Metanephros (tissue), 2 donors: ENCODE measurements around a stretch of chr10.

- RAMPAGE, long total RNA, result no peak
Observed at GRCh38 chr10:112209776-112210120, 26.2 kb upstream of the GPAM start.

DNA sequence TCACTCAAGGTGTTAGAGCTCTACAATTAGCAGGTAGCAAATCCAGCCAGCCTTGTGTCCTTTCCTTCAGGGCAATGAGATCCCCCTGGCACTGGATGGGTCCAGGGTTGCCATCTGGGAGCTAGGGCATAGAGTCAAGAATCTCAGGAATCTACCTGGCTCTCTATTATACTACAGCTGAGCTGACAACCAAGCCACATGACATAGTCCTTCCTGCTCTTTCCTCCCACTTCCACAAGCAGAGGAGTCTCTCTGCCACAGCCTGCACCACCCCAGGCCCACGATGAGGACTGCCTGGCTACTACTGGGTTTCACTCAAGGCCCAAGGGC, 41.2 kb upstream of the TECTB start:
- RAMPAGE, long total RNA, result no peak

DNA sequence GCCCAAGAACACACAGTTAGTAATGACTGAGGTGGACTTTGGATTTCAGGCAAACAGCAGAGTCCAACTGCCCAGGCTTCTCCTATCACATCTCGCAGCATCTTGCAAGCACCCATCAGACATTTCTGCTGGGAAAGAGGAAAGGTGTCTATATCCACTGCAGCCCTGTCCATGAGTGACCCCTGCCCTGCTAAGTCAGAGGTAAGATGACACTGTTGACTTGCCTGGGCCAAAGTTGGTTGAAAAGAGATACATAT, 2.6 kb upstream of the TECTB start:
- RAMPAGE, long total RNA, result no peak

DNA sequence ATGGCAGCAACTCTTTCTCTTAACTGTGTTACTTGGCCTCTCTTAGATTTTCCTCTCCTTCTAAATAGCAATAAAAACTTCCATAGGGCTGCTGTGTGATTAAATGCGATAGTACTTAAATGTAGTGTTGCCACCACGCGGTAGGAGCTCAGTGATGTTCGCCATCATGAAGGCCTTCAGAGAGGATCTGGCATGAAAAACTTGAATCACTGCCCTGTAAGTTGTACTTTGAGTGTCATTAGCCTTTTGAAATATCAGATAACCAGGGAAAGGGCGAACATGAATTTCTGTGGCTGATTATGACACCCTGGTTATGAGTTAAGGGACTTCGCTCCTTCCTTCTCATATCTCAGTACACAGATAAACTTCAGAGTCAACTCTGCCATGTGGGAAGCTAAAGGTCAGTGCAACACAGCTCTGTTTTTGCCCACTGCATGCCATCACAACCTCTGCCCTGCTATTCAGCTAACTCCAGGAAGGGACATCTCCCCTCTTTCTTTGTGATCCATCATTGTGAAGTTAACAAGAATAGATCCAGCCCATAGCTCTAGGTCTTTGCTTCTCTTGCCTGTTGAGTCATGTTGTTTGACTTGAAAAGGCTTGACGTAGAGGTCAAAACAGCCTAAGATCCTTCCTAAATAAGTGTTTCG, 8.9 kb upstream of the ACSL5 start:
- RAMPAGE, long total RNA, result no peak

- RAMPAGE, long total RNA, result no peak
Observed at GRCh38 chr10:112728311-112728660, 221.8 kb upstream of the TCF7L2 start.

DNA sequence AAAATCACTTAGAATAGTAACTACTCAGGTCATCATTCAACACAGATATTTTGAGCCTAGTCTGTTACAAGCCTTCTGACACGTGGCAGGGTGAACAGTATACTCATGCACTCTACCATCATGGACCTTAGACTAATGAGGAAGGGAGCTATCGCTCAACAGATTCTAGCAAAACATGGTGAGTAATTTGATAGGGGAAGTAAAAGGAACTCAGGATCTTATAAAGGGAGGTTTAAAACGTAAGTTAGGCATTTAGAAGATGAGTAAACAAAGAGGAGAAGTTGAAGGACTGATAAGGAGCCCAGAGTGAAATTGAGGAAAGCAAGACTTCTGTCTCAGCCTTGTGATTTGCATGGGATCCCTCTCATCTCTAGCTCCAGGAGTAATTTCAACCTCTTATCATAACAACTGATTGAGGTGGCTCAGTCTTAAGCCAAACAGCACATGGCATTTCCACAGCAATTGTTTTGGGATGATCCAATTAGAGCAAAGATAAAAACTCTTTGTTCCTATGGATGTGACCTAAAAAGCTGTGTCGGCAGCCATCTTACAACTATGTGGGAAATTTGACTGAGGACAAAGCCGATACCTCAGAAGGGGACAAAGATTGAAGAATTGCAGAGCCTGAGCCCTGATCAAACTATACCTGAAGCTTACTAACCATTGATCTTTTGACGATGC, 69.0 kb upstream of the TCF7L2 start:
- RAMPAGE, long total RNA, result no peak

- RAMPAGE, long total RNA, result no peak
Observed at GRCh38 chr10:112912345-112913112, 37.5 kb upstream of the TCF7L2 start.

- RAMPAGE, long total RNA, result no peak
Observed at GRCh38 chr10:112958176-112958805, 8.2 kb downstream of the TCF7L2 start.

GRCh38 chr10:113007280-113008163, 57.5 kb downstream of the TCF7L2 start:
- RAMPAGE, long total RNA, result no peak

GRCh38 chr10:113035731-113036147, 85.7 kb downstream of the TCF7L2 start:
- RAMPAGE, long total RNA, result no peak

DNA sequence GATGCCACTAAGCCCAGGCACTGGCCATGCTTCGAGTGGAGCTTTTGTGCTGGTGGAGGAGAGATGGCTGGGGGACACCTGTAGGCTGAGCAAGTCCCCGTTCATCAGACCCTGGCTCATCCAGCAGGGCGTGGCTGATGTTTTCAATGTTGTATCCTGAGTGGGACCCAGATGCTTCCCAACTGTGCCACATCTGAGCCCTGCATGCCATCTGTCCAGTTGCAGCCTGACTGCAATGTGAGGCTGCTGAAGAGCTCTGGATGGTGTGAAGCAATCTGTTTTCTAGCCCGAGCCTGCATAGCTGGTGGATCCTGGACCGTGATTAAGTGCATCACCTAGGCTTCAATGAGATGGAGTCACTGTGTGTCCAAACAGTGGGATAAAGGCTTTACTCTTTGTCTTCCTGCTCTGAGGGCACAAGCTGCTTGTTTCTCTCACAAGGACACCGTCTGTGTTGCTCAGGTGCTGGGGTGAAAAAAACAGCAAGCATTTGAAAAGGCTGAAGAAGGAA, 99.8 kb downstream of the TCF7L2 start:
- RAMPAGE, long total RNA, result no peak

- RAMPAGE, long total RNA, result no peak
Observed at GRCh38 chr10:113073400-113074269, 123.6 kb downstream of the TCF7L2 start.

DNA sequence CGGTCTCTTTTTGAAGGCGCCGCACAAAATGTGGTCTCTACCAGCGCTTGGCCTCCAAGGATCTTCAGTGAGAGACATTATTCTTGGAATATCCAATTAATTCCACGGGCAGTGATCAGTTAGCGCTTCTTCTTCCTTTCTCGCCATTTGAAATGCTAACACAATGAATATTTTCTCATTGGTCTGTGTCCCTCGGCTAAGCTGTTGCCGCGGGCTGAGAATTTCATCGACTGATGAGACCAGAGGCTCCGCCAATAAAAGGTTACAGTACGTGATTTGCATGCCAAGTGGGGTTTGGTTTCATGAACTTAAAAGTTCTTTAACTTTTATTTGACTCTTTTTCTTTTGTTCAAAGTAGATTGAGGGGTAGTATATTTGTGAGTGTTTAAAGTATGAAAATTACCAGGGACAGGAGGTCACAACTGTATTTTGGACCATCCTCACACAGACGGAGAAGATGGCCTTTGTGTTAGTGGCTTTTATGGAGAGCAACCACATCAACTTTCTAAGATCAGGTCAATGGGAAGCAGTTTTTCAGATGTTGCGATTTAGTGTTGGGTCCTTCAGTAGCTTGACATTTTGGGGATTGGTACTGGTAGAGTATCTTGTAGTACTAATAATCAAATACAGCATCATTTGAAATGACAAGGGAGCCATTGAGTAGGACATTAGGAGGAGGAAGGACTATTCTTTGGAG, 170.0 kb downstream of the TCF7L2 start:
- RAMPAGE, long total RNA, result no peak

DNA sequence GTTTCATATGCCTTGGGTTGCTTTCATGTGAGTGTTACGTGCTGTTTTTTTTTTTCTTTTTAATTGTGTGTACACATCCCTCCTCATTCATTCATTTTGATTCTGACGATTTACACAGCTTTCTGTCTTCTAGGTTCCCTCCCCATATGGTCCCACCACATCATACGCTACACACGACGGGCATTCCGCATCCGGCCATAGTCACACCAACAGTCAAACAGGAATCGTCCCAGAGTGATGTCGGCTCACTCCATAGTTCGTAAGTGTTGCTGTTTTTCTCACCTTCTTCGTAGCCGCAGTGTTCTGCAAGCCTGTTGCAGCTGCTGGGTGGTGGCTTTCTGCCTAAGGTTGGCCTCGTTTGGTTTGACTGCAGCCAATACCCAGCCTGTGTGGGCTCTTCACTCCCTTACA, 200.8 kb downstream of the TCF7L2 start:
- RAMPAGE, long total RNA, result no peak

- RAMPAGE, long total RNA, result no peak
Observed at GRCh38 chr10:113455836-113456307, 97.0 kb upstream of the HABP2 start.

- RAMPAGE, long total RNA, result no peak
Observed at GRCh38 chr10:113663109-113663467, 753 bp downstream of the NRAP start.

DNA sequence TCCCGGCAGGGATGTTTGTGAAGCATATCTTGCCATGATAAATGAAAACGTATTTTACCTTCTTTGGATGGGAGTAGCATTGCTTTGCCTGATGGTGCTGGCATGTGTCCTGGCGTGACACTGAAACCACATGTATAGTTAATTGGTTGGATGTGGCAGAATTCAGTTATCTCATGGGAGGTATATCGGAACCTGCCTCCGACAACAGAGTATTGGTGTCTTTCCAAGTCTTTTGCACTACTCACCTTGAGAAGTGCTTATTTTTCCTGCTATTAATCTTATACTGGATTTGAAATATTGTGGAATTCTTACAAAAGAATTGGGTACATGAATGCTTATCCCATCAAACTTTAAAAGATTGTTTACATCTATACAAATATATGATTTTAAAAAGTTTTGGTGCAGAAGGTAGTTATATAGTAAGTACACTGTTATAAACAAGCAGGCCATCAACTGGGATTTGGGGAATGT, 1.7 kb downstream of the NHLRC2 start:
- RAMPAGE, long total RNA, result no peak

DNA sequence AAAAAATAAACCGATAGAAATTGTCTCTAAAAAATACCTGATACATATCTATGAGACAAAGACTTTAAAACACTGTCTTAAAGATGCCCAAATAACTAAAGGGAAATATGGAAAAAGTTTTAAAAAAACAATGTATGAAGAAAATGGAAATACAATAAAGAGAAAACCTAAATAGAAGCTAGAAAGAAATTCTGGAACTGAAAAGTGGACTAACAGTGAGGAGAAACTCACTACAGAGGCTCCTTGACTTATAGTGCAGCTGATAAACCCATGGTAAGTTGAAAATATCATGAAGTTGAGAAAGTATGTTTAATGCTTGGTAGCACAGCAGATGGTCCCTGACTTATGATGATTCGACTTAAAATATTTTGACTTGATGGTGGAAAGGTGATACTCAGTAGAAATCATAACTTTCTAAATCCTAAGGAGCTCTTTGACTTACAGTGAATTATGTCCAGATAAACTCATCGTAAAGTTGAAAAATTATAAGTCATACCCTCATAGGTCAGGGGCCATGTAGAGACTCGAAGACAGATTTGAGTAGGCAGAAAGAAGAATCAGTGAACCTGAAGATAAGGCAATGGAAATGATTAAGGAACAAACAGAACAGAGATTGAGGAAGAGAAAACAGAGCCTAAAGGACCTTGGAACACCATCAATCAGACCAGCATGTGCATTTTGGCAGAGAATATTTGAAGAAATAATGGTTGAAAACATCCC, 6.3 kb downstream of the NHLRC2 start:
- RAMPAGE, long total RNA, result no peak

GRCh38 chr10:114303927-114304522, 65.0 kb downstream of the VWA2 start:
- RAMPAGE, long total RNA, result no peak

- RAMPAGE, long total RNA, result no peak
Observed at GRCh38 chr10:114334351-114334684, 70.0 kb downstream of the AFAP1L2 start.